ENCODE measurements around the genes PRSS41, PRSS21 and ZNF205.

GRCh38 chr16:2798398-2798735 is at the start of gene PRSS41:
TSS of gene PRSS41 (plus strand) at chr16:2798470.
- RAMPAGE, total RNA: no peak

GRCh38 chr16:2816967-2817985 is at the start of gene PRSS21:
TSS of gene PRSS21 (plus strand) at chr16:2817237.
- RAMPAGE, total RNA: no peak

GRCh38 chr16:2874749-2875229 is 8.2 kb upstream of the FLYWCH2 start:
- RAMPAGE, total RNA: no peak

- RAMPAGE, total RNA: no peak
These were observed 3.2 kb downstream of the THOC6 start for GRCh38 chr16:3026770-3027658.

GRCh38 chr16:3058632-3059896 is 6.4 kb upstream of the IL32 start:
- RAMPAGE, total RNA: no peak

- RAMPAGE, total RNA: no peak
These were observed at the start of gene ZNF205 for GRCh38 chr16:3112410-3112971. TSS of gene ZNF205 (plus strand) at chr16:3112586.

- RAMPAGE, total RNA: no peak
These were observed 22.6 kb downstream of the ZNF213 start for GRCh38 chr16:3157065-3158095.

DNA sequence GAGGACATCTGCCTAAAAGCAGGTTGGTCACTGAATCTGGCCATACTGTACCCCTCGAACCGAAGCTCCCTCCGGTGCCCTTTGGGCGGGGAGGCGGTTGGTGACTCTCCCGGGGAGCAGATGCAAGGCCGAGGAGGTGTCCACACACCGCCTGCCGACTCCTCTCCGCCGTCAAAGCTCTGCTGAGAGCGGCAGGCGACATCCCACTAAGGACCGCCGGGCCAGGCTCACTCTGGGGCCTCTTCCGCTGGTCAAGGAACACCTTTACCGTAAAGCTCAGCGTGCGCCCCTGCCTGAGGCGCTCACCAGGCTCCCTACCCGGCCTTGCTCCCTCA is 406 bp downstream of the ZNF200 start:
- RAMPAGE, total RNA: no peak

GRCh38 chr16:3468193-3468577 is 24.7 kb downstream of the NAA60 start:
- RAMPAGE, total RNA: no peak

- RAMPAGE, total RNA: no peak
These were observed 907 bp upstream of the CLUAP1 start for GRCh38 chr16:3499820-3500373.

DNA sequence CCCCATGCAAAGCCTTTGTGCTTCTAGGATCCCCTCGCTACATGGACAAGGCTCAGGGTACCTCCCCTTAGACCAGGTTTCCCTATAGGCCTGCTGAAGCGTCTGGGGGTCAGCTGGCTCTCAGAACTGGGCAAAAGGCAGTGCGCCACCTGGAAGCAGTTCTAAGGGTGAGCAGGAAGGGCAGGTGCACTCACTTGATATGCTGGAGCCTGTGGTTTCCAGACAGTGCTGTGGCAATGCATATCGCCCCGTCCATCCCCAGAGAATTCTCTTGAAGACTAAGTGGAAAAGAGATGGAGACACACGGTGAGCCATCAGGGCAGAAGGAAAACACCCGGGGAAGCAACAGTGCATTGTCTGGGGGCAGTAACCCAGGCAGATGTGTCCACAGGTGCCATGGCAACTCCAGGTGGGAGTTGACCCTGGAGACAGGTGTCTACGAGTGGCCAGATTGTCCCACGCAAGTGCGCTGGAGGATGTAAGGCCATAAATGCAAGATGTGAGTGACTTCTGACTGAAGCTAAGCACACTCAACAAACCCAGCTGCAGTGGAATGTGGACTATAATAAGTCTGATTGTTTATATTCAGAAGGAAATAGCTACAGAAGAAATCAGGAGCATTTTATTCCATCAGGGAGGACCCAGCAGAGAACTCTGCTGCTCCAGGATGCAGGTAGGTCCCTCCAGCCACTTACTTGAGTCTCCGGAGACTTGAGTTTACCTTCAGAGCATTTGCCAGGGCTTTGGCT is 35.0 kb downstream of the NLRC3 start:
- RAMPAGE, total RNA: no peak

DNA sequence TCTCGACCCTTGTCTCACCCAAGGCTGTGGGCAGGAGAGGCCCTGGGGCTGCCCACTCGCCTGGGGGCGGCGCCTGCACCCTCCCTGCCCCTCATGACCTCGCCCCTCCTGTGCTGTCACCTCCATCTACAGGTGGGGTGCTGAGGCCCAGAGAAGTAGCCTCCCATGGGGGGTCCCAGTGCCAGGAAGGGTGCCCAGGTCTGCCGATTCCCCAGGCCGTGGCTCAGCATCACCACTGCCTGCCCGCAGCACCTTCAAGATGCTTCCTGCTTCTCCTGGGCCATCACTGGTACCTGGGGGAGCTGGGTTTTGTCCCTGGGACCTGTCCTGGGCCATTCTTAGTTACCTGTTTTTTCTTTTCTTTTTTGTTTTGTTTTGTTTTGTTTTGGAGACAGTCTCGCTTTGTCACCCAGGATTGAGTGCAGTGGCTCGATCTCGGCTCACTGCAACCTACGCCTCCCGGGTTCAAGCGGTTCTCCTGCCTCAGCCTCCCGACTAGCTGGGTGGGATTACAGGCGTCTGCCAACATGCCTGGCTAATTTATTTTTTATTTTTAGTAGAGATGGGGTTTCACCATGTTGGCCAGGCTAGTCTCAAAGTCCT is 807 bp downstream of the NLRC3 start:
- RAMPAGE, total RNA: no peak

- RAMPAGE, total RNA: no peak
These were observed 13.8 kb upstream of the NLRC3 start for GRCh38 chr16:3590677-3591701.

DNA sequence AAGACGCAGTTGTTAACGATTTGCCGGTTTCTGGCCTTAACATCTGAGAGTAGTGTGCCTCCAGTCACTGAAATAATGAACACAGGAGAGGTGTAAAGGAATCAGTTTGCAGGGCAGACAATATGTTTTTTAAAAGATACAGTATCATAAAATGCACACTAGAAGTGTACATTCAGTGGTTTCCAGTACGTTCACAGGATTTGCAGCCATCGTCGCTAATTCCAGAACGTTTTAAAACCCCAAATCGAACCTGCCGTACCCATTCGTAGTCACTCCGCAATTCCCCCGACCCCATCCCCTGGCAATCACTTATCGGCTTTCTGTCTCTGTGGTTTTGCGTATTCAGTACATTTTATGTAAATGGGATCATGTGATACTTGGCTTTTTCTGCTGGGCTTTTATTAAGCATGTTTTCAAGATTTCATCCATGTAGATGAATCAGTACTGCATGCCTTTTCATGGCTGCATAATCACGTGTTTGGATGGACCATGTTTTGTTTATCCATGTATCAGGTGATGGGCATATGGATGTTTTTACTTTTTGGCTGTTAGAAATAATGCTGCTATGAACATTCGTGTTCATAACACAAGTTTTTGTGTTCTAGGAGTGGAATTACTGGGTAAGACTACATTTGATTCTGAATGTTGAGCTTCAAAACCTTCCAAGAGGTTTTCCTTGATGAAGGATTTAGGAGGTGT is 1.6 kb upstream of the SLX4 start:
- RAMPAGE, total RNA: no peak

GRCh38 chr16:3874988-3875798 is 5.3 kb downstream of the CREBBP start:
- RAMPAGE, total RNA: no peak

- RAMPAGE, total RNA: no peak
These were observed 234 bp upstream of the CREBBP start for GRCh38 chr16:3880786-3881107.

GRCh38 chr16:3916122-3916475 is 35.6 kb upstream of the CREBBP start:
- RAMPAGE, total RNA: no peak

DNA sequence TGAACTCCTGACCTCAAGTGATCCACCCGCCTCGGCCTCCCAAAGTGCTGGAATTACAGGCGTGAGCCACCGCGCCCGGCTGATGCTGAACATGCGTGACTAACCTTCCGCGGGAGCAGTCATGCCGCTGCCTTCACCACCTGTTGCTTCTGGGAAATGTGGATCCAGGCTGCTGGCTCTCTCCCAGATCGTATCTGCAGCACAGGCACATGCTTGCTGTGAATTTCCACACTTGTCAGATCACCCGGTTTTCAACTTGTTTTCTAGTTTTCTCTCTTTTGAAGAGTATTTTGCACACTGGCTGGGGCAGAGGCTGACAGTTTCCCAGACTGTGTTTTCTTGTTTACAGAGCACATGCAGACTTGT is 97.8 kb downstream of the ADCY9 start:
- RAMPAGE, total RNA: no peak

DNA sequence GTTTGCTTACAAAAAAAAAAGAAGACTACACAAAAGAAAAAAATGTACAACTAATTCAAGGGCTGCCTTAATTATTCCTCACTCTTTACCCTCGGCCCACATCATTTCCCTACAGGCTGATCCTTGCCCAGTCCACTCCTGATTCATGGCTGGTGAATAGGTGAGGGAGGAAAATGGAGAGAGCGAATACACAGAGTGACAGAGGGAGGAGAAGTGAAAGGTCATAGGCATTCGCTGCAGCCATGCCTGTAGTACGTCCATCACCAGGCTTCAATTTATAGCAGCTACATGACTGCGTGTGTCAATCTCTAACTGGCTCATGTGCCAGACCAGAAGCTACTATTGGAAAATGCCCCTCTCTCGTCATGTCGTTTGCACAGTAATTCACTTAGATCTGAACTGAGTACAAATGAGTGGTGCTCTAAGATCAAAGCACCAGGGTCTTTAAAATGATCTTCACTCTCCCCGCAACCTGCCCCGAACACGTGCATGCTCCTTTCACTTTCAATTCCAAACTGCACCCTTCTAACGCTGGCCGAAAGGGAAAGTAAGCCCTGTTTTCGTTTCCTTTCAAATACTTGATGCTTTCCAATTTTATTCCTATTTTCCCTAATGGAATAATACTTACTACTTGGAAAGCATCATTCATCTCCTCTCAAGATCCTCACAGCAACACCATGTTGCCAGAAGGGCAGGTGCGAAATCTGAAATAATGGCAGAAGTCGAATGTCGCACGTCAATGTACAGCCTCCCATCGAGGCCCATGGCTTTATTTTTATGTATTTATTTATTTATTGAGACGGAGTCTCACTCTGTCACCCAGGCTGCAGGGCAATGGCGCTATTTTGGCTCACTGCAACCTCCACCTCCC is 51.2 kb downstream of the ADCY9 start:
- RAMPAGE, total RNA: no peak

DNA sequence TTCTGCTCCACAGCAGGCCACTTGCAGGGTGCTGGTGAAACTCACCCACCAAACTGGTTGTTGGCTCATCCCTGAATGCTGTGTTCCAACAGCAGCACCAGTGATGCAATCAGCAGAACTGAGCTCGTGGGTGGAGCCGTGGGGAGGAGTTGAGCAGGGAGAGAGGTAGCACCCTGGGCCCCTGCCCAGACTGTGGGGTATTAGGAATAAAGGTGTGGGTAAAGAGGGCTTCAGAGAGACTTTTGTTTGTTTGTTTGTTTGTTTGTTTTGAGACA is 62.8 kb downstream of the SRL start:
- RAMPAGE, total RNA: no peak